Natural killer cell (primary cell): ENCODE measurements around the gene SUMO3.

- PRO-cap: unidirectional peak, plus-strand start at chr21:44196423
Measured at GRCh38 chr21:44196102-44197014, 44.4 kb downstream of the ICOSLG start.

DNA sequence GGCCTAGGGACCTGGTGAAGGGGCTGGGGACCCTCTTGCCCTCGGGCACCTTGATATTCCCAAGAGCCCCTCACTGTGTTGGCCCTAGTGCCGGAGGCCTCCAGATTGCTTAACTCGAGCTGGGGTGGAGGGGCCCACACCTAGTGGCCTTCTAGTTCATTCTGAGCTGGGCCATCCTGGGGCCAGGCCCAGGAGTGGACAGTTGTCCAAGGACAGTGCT lies 11.3 kb downstream of the CFAP410 start:
- PRO-cap: no peak

GRCh38 chr21:44423421-44423743 lies 31.9 kb upstream of the LRRC3 start:
- PRO-cap: no peak

DNA sequence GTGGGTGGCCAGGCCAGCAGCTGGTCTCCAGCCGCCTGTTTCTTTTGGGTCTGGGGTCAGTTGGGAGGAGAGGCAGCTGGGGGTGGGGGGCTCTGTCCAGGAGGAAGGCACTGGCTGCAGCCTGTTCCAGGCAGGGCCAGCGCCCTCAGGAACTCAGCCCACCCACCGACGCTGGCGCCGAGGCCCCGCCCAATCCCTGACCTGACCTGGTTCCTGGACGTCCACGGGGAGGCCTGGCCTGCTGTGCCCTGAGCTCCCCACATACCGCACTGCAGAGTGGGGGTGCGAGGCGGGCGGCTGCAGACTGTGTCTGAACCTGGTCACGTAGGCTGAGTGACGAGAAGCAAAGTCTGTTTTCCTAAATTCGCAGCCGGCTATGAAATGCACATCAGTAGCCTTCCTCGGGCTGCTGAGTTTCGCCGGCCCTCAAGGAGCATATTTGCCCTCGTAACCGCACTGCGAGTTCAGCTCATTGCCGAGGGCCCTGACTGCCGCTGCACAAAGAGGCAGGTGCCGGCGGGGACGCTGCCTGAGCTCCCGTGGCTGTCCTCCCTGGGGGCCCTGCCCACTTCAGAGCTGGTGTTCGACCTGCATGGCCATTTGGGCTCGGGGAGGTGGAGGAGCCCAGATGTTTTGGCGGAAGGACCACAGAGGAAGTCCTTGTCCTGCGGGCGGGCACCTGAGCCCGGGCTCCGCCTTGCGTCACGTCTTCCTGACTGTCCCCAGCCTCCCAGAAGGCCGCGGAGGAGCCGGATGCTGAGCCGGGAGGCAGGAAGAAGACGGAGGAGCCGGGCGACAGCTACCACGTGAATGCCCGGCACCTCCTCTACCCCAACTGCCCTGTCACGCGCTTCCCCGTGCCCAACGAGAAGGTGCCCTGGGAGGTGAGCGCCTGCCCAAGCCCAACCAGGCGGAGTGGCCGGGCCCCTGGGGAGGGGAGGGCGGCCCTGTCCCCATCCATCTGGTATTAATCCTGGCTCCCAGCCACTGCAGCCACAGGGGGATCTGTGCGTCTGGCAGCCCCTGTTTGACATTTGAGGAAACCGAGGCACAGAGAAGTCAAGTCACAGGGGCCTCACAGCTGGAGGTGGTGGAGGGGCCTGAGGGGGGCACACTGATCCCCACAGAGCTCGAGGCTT lies 30.0 kb upstream of the LRRC3 start:
- PRO-cap: no peak

GRCh38 chr21:44428221-44428530 lies 27.1 kb upstream of the LRRC3 start:
- PRO-cap: no peak

- PRO-cap: bidirectional peak, plus-strand start at chr21:44818237, minus-strand start at chr21:44818060; unidirectional peak, minus-strand start at chr21:44818543
Measured at GRCh38 chr21:44817790-44818991, at the start of gene SUMO3. SUMO3 (minus strand) TSS chr21:44818062.

DNA sequence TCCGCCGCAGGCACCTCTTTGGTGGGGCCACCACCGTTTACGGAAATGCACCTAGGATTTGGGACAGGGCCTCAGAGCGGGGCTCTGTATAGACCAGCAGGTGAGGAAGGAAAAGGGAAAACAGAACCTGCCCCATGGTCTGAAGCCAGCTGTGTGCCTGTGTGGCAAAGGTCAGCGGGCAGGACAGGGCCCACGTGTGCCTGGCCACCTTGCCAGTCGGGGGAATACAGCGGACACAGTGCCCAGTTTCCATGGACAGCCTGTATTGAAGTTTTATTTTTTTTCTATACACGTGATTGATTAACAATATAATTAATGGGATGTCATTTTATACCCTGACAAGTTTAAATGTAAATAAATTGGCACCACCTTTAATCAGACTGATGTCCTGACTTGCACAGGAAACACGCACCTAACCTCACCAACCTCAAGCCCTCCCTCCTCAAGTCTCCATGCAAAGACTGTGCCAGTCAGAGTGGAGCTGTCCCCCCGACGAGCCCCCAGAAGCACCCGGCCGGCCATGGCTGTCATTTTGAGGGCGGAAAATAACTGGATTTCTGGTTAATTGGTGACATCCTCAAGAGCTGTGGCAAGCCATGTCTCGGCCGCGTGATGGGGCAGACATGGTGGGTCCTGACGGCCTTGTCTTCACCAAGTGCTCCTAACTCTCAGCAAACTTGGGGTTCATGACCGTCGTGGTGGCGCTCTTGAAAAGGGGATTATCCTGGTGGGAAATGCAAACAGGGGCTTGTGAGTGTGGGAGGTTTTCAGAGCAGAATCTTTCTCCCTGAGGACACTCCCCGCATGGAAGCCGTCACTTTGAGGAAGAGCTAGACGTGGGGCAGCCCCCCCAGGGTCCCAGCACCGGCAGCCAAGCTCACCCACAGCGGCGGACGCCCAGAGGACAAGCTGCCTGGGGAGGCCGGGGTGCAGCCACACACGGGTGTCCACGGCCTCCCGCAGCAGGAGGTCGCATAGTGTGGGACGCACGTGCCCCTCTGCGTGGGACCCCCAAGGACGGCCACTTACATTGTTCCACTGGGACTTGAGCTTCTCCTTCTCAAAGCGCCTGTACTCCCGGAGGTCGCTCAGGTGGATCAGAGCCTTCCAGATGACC lies 12.6 kb upstream of the PTTG1IP start:
- PRO-cap: no peak

DNA sequence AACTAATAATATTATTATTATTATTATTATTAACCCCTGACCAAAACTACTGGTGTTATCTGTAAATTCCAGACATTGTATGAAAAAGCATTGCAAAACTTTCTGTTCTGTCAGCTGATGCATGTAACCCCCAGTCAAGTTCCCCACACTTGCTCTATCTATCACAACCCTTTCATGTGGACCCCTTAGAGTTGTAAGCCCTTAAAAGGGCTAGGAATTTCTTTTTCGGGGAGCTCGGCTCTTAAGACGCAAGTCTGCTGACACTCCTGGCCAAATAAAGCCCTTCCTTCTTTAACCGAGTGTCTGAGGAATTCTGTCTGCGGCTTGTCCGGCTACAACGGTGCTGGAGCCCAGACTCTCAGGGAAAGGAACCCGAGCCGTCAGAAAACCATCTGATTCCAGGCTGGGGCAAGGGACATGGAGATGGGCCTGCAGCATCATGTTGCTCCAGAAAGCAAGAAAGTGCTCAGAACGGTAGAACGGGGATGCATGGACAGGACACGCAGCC lies 12.3 kb downstream of the ITGB2 start:
- PRO-cap: no peak

GRCh38 chr21:44923349-44924090 lies 2.8 kb upstream of the ITGB2 start:
- PRO-cap: no peak

DNA sequence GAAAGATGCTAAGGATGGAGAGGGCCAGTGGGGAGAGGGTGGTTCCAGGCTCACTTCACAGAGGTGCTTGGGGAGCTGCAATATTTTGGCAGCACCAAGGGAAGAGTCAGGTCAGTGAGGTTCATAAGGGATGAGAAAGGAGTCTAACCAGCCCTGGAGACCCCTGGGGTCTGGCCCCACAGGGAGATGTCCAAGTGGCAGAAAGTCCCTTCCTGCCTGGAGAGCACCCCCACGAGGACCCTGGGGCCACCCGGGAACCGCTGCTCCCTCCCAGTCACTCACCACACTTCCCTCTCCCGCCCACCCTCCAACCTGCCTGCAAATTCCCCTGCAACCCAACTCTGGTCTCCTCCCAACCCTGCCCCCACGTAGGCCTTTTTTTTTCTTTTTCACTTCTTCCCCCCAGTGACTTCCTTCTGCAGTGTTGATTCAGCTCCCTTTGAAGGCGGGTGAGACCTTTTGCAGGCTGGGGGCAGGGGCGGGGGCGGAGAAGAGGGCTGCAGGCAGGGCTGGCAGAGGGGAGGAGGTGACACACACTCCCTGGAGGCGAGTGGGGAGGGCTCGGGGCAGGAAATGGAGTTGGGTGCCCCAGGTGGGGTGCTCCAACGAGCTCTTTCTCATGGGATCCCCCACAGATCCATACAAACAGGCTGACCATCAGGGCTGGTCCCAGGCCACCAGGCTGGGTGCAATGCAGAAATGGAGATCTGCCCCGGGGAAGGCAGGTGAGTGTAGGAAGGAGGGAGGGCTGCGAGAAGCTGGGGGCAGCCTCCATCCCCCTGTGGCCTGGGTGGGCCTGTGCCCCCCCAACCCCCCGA lies 6.7 kb upstream of the ITGB2 start:
- PRO-cap: bidirectional peak, plus-strand start at position 572 of the sequence, minus-strand start at position 431 of the sequence

- PRO-cap: no peak
Measured at GRCh38 chr21:44947825-44948513, 8.1 kb downstream of the SLX9 start.

GRCh38 chr21:44973609-44973922 lies 33.7 kb downstream of the SLX9 start:
- PRO-cap: no peak

- PRO-cap: no peak
Measured at GRCh38 chr21:45001022-45001313, 61.1 kb downstream of the SLX9 start.

DNA sequence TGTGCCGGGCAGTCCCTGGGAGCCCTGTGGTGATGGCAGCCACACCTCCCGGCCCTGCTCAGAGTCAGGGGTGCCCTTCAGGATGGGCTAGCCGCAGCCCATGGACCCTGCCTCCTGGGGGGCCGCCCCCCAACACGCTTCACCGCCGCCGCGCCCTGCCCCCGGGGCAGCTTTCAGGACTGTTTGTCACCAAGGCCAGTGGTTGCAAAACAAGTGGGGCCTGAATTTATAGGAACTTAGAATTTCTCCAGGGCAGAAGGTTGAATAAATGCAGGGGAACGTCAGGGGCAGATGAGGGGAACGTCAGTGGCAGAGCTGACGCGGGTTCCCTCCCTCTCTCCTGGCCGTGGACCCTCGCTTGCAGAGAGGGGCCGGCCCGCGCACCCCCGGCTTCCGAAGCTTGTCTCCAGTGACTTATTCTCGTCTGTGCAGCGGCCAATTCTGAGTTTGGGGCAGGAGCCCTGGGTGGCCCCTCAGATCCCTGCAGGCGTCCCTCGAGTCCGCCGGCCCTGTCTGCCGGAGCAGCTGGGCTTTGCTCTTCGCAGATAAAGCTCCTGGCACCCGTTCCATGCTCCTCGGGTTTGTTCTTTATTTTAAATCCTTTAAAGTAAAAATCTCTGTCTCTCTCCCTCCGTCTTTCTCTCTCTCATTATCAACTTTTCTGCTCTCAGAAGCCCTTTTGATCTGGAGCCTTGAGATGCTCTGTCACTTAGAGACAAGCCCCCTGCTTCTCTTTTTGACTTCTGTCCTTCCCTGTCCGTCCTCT lies 41.1 kb upstream of the ADARB1 start:
- PRO-cap: no peak

DNA sequence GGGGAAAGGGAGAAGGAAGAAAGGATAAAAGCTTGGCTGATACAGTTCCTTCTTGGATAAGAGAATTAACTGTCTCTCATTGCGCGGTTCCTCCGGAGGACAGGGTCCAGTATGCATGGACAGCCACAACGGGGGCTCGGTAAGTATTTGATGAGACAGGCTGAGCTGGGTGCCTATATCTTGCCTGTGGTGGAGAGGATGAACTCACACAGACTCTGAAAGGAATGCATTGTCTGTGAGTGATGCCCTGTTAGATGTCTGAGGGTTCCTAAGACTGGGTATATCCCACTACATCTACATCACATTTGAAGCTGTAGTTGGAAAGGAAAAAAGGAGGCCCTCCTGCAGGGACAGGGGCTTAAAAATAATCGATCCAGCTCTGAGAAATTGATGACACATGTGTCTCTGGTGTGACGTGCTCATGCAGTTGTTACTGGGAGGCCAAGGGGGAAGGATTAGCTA lies 1.8 kb downstream of the ADARB1 start:
- PRO-cap: no peak

- PRO-cap: no peak
Measured at GRCh38 chr21:45080797-45081490, 6.6 kb downstream of the ADARB1 start.

DNA sequence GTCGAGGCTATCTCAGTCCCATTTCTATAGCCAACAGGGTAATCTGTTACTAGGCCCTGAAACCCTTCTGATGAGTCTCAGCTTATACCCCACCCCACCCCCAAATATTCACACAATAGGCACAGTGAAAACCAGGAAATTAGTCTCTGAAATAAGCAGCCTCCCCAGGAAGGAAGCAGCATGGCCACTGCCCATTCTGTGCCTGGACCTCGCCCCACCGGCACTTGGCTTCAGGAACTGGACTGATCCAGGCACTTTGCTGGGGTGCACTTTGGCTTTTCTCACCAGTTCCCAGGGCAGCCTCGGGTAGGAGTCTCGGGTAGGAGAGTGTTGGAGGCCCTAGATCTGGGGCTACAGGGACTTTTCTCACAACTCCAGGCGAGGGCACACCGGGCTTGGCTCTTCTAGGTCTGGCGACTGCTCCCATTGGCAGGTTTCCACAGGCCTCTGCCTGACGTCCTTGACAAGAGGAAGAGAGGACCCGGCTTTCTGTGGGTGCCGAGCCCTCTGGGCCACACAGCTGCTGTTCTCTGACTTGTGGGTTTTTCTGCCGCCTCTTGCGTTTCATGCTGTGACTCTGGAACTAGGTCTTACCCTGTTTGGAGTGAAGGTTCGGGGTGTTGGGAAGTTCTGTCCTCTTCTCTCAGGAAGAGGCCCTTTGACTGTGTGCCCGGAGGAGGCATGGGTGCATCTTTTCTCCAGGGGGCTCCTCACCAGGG lies 18.7 kb downstream of the ADARB1 start:
- PRO-cap: no peak

- PRO-cap: no peak
Measured at GRCh38 chr21:45129363-45129802, 55.0 kb downstream of the ADARB1 start.

- PRO-cap: no peak
Measured at GRCh38 chr21:45175447-45176553, 101.4 kb downstream of the ADARB1 start.

DNA sequence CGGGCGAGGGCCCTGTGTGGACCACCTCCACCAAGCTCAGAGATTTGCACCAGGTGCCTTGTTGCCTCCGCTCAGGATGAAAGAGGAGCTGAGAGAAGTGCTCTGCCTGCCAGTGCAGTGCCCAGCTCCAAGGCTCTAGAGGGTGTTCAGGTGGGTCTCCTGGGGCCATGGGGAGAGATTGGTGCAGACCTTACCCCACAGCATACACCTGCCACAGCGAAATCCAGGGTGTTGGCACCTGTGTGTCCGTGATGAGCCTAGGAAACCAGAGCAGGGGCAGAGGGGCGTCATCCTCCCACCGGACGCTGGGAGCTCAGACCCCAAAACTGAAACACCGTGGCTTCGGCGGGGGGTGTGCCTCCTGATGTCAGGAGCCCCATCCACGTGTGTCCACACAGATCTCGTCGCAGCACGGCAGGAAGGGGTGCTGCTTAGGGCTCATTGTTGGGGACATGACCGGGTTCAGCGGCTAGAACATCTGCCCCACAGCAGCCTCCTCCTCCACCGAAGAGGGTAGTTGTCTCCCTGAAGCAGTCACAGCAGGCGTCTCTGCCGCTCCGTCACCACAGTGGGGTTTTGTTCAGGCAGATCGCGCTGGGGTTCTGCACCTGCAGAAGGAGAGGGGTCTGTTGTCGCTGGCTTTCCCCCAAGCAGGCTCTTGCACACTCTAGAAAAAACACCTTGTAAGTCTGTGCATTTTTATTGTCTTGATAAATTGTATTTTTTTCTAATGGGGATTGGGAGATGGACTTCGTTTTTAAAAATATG lies 64.1 kb downstream of the POFUT2 start:
- PRO-cap: no peak